Cardiac ventricle fibroblast (primary cell): ENCODE measurements around a stretch of chr2.

DNA sequence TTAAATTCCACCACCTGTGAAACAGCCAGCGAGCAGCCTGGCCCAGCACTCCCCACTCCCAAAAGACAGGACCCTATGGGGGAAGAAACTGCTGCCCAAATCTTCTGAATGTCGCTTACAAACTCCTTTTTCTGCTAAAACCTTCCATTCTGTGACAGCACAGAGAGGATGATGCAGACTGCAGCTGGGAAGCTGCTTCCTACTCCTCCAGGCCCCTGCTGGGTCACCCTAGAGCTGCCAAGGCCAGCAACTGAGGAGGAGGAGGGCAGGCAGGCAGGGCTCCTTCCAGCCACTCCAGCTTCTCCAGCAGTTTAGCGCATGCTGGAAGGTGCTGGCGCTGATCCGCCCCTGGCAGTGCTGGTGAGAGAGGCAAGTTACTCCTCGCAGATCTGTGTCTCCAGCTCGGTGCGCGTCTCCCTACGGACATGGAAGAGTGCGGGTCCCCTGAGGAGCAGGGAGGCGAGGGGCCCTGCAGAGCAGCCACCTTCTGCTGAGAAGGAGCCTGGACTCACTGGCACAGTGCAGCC is 206.2 kb downstream of the HDAC4 start:
- RAMPAGE, long total RNA, result no peak

DNA sequence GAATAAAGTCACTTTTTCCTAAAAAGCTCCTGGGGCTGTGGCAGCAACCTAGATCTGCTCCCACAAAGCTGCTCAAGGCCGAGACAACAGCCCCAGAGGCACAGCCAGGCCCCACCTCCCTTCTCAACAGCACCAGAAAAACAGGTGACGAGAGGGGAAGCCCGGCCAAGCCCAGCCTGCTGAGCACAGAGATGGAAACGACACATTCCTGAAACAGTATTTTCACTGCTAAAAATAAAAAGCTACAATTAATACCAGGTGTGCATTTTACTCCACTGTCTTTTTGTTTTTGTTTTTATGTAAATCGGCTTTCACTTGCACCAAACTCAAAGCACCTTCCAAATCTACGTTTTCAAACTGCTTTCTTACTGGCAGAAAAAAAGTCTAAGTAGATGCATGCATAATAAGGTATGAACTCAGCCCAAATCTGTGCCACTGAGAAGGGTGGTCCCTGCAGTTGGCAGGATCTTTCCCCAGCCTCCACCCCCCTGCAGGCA is 199.2 kb downstream of the HDAC4 start:
- RAMPAGE, long total RNA, result no peak

- RAMPAGE, long total RNA, result no peak
These were observed 161.2 kb downstream of the HDAC4 start for GRCh38 chr2:239239342-239240365.

DNA sequence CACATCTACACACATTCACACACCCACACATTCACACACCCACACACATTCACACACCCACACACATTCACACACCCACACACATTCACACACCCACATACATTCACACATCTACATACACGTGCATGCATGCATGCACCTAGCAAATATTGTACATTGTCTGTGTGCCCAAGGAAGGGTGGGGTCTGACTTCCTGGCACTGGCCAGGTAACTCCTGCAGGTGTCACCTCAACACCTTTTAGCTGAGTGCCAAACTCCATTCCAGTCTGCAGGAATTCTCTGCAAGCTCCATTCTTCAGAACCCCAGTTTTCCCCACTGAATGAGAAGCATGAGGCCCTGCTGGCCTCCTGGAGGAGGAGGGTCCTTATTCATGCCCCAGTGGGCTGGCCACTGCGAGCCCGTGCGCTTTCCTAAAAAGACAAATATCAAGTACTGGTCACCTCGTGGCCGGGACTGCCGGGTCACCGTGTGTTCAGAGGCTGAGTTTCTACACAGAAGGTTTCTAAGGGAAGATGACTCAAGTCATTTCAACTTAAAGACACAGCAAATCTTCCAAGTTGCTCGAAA is 131.5 kb downstream of the HDAC4 start:
- RAMPAGE, long total RNA, result no peak

- RAMPAGE, long total RNA, result no peak
These were observed 108.9 kb downstream of the HDAC4 start for GRCh38 chr2:239291728-239292461.

DNA sequence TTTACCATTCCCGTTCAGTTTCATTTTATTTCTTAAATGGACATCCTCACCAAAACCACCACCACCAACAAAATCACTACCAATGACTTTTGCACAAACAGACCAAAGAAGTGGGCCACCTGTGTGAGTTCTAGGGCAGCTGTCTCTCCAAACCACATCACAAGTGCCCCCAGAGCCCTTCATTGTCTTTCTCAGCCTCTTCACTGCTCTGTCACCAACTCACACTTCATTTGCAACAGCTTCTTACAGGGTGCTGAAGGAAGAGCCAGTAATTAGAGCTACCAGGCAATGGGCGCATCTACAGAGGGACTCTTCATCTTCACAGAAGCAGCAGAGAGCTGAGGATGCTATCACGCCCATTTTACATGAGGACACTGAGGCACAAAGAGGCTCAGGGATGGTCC is 105.1 kb downstream of the HDAC4 start:
- RAMPAGE, long total RNA, result no peak

- RAMPAGE, long total RNA, result no peak
These were observed 91.9 kb downstream of the HDAC4 start for GRCh38 chr2:239308651-239309587.

GRCh38 chr2:239310888-239311713 is 89.7 kb downstream of the HDAC4 start:
- RAMPAGE, long total RNA, result no peak

DNA sequence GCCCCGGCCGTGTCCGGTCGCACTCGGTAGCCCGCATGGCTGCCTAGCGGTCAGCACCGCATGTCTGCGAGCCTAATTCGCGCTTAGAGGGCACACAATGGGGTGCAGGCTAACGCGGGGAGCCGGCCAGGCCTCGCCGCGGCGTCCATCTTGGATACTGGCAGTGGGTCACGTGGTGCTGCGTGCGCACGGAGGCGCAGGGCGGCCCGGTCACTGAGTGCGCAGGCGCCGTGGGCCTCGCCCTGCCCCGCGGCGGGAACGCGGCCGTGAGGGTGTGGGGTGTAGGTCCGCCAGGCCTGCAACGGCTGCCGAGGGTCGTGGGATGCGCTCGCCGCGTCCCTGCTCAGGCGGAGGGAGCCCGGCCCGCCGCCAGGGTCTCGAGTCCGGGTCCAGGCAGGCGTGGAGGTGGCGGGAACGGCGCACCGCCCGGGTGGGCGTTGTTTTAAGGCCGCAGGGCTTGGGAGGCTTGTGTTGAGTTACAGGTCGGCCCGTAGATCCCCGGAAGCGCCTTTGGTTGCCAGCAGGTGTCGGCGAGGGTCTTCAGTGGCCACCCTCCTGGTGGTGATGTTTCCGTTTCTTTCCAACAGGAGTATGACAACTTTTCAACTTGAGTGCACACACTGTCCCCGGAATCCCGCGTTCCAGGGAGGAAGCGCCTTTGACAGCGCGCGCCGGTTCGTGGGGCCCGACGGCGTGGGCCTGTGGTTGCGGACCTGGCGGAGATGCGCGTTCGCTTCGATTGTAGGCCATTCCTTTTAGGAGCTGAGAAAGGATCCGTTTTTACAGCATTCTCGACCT is 867 bp upstream of the HDAC4 start:
- RAMPAGE, long total RNA, result no peak

- RAMPAGE, long total RNA, result no peak
These were observed 283.7 kb upstream of the HDAC4 start for GRCh38 chr2:239684513-239685017.

GRCh38 chr2:239944829-239945583 is 80.1 kb downstream of the NDUFA10 start:
- RAMPAGE, long total RNA, result no peak

GRCh38 chr2:239952583-239953016 is 72.5 kb downstream of the NDUFA10 start:
- RAMPAGE, long total RNA, result no peak

DNA sequence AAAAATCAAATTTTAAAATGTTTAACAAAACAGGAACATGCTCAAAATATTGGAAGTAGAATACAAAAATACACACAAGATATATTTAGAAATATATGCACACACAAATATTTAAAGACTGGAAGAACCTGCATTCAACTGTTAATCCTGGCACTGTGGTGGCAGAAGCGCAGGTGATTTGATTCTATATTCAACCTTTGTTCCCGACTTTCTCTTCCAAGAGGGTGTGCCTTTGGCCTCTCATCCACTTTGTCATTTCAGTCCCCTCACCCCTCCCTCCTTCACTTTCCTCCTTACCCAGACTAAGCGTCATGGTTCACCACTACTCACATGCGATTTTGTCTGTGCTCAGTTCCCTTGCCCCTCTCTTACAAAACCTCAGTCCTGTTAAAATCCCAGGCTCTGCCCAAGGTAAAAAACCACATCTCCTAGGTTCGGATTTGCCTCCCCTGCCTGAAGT is 27.2 kb downstream of the NDUFA10 start:
- RAMPAGE, long total RNA, result no peak

DNA sequence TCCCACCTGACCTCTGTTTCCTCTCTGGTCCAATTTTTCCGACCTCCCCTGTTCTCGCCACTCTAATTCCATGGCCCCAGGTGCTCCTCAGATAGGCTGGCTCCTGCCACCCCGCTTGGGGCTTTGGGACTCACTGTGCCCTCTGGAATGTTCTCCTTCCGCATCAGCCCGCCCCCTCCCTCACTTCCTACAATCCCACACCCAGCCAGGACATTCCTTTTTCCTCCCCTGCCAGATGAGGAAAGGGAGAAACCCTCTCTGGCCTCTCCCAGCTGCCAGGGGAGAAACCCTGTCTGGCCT is 3.1 kb upstream of the OR6B2 start:
- RAMPAGE, long total RNA, result no peak

- RAMPAGE, long total RNA, result no peak
These were observed 103.9 kb upstream of the OTOS start for GRCh38 chr2:240244453-240244729.

DNA sequence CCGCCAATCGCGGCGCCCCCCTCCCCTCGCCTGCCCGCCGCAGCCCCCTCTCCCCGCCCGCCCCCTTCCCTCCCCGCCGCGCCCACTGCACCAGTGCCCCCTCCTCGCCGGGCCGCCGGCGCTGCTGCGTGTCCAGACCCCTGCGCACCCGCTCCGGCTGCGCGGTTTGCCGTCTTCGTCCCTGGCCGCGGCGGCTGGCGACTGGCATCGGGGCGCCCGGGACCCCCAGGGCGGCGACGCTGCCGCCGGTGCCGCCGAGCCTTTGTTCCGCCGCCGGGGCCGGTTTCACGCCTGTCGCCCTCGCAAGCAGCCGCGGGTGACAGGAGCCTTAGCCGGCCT is 18.1 kb downstream of the GPC1 start:
- RAMPAGE, long total RNA, result no peak

DNA sequence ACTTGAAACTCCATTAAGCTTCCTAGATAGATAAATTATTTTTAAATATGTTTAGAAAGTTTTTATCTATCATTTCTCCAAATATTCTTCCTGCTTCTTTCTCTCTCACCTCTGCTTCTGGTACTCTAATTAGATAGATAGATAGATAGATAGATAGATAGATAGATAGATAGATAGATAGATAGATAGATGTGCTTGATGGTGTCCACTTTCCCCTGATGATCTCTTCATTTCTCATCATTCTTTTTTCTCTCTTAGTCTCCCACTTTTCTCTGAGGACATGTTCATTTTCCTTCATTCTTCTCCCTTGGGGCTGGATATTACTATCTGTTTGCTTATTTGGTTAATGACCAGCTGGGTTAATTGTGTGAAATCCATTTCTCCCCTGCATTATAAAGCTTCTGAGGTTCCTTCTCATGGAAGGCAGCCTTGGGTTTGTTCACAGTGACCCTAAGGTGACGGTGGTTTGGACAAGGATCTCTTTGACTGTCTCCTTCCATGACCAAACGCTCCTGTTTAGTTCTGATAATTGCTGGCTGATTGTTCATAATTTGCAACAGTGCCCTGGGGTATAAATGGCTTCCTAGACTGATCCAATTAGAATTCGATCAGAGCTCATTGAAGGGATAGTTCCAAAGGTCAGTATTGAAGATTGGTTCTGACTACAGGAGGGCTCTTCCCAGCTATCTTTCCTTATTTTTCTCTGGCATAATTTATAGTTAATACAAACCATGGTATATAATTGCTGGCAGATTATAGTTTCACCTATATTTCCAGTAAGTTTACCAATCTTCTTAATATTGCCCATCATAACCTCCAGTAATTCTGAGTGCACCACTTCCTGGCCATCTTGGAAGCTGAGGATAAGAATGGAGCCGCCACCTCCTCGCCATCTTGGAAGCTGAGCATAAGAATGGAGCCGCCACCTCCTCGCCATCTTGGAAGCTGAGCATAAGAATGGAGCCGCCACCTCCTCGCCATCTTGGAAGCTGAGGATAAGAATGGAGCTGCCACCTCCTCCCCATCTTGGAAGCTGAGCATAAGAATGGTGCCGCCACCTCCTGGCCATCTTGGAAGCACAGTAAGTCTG is 61.1 kb downstream of the GPC1 start:
- RAMPAGE, long total RNA, result no peak

GRCh38 chr2:240514086-240514341 is 43.8 kb downstream of the ANKMY1 start:
- RAMPAGE, long total RNA, result no peak

- RAMPAGE, long total RNA, result no peak
These were observed 1.2 kb downstream of the ANKMY1 start for GRCh38 chr2:240556313-240557187.

GRCh38 chr2:240561141-240561689 is 1.1 kb downstream of the DUSP28 start:
- RAMPAGE, long total RNA, result no peak